ENCODE data around the genes TMA16, MARCHF1 and GK3.

DNA sequence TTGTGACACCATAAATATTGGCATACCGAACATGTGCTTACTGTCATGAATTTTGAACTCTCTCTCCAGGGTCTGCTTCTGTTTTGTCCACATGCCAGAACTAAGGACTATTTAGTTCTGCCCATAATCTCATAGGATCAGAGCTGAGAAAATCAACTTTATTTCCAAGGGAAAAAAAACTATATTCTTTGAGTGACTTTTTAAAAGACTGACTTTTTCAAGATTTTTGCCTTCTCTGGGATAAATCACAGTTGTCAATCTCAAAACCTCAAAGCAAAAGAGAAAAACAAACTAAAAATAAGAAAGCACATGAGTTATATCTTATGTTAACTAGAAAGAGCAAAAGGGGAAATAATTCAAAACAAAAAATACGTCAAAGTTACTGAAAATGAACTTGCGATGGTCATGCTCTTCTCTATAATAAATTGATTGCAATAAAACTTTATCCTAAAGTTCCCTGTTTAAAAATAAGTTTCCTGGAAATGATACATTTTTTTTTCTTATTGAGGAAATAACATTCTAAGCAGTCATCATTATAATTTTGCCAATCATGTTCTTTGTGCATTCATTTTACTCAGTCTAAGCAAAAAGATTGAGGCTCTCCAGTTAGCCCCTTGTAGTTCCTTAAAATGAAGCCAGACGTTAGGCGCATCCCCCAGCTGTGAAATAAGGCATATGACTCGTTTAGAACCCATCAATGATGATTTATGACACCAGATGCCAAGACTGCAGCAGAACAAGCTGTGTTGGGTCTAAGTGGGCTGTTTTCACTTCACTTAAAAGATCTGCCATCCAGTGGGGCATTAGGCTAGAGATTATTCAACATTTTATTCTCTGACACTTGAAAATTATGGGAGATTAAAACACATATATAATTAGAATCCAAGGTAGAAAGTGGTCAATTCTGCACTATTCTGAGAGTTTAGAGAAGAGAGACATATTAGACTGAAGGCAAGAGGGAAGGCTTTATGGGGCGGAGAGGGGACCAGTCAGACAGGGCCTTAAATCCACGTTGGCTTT, 17.1 kb downstream of the PDGFC start:
- PRO-cap = no peak
- RRBS, 2 experiments = no CpG with 5 or more reads among the region's 8 CpGs

DNA sequence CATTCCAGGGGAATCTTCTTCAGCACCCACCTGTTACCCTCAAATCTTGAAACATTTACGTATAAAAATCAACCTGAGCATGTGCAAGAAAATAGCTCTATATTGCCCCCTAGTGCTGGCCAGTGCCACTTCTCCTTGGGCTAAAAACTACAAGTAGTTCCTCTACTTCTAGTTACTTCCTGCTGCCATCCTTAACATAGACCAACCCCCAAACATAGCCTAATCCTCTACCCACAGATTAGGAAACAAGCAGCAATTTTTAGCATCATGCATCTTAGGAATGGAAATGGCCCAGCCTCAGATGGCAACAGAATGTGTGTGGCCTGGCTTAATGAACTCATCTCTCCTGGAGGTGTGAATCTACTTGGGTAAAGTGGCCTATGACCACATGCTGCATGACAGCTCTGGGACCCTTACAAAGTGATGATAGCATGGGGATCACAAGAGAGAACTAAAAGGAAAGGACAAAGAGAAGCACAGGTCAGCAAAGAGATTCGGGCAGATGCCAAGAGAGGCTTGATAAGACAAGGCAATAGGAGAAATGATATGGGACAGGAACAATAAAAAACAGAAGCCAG, 2.9 kb downstream of the PDGFC start:
- PRO-cap = unidirectional peak, plus-strand start at position 300 of the sequence
- RRBS, 2 experiments = no CpG with 5 or more reads among the region's 2 CpGs

- PRO-cap = no peak
- RRBS, 2 experiments = no CpG with 5 or more reads among the region's 3 CpGs
Observed at GRCh38 chr4:158169390-158169827, 3.4 kb downstream of the GASK1B start.

DNA sequence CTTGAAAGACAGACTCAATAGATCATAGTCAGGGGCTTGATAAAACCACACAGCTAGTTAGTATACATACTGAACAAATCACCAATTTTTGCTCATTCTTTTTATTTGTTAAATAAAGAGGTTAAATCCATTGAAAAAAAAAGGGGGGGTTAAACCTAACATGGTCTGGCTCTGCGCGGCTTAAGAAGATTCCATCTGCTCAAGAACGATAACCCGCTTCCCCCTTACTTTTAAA, 3.1 kb downstream of the GASK1B start:
- PRO-cap = no peak
- RRBS, 2 experiments = no CpG with 5 or more reads among the region's 4 CpGs

DNA sequence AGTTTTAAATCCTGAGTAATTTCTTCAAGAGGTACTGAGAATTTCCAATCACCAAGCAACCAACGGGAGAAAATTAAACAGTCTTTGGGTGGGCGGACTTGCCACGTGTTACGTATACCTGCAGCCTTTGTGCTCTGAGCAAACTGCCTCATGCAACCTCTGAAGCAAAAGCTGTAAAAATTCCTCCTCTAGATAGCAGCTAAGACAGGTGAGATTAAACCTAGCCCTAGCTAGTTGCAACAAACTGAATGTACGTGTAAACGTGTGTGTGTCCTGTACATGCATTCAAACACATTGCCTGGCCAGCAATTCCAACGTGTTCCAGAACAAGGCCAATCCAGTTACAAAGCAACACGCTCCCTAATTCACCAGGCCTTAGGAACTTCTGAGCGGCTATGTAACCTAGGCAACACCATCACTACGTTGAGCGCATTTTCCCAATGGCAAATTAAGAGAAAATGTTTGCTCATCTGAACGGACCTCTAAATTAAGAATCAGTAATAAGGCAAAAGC, 907 bp downstream of the PPID start:
- PRO-cap = no peak
- RRBS, 2 experiments = no CpG with 5 or more reads among the region's 12 CpGs

DNA sequence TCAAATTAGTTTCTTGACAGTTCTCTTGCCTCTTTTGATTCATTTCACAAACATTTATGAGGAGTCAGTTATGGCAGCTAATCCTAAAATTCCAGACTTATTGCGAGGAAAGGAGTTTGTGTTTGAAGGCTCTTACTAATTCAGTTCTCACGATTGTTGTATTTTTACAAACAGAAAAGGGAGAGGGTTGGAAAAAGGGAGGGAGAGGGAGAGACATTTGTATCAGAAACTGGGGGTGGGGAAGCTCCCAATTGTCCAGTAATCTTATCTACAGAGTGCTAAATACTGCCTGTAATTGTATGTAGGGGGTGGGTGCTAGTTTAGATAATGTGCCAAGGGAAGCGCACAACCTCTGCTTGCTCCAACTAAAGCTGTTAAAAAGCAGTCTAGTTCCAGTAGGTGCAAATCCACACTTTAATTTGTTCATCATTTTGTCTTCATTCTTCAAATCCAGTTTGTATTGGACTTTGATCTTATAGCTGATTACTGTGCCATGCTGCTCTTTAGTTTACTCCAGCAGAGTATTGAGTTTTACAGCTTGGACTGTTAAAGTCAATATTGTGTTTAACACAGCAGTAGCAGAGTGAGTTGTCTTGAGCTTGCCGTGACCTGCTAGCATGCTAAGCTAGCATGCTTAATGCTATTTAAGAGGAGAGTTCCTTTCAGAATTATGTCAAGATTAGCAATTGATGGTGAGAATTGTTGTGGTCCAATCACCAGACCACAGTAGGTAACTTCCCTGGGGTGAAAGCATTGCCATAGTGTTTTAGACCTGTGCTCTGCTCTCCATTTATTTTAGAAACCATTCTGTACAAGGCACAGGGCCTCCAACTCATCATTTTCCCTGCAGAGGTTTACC, 13.9 kb downstream of the FNIP2 start:
- PRO-cap = no peak
- RRBS, 2 experiments = no CpG with 5 or more reads among the region's 4 CpGs

- PRO-cap = no peak
- RRBS, 2 experiments = no CpG with 5 or more reads among the region's 3 CpGs
Observed at GRCh38 chr4:158828942-158829678, 60.3 kb downstream of the FNIP2 start.

- PRO-cap = no peak
- RRBS, 2 experiments = no CpG with 5 or more reads among the region's 5 CpGs
Observed at GRCh38 chr4:159042123-159042611, 7.1 kb upstream of the C4orf45 start.

DNA sequence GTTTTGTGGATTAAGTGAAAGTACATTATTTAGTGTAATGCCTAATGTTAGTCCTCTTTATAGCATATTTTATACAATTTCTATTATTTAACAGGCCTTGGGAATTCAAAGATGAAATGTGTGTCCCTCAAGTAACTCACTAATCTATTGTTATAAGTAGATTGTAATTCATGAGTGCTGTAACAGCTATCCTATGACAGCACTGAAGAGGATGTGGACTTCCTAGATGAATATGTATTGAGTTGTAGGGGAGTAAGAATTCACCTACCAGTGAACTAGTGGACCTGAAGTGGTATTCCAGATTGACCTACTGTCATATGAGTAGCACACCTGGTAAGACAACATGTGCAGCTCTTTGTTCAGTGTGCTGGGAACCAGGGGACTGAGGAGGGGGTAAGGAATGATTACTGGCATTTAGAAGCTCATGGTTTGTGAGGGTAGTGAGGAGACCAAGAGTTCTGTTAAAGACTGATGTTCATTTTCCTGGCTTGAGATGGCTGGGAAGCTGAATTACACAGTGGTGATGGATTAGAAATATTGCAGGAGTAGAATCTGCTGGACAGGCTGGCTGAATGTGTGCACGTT, 6.7 kb downstream of the RAPGEF2 start:
- PRO-cap = no peak
- RRBS, 2 experiments = no CpG with 5 or more reads among the region's 1 CpG

GRCh38 chr4:159162786-159163243, 59.9 kb downstream of the RAPGEF2 start:
- PRO-cap = no peak
- RRBS, 2 experiments = no CpG with 5 or more reads among the region's 2 CpGs

- PRO-cap = no peak
- RRBS, 2 experiments = no CpG with 5 or more reads among the region's 3 CpGs
Observed at GRCh38 chr4:159227203-159227761, 124.4 kb downstream of the RAPGEF2 start.

GRCh38 chr4:159278432-159278932, 175.6 kb downstream of the RAPGEF2 start:
- PRO-cap = no peak
- RRBS, 2 experiments = no CpG with 5 or more reads among the region's 5 CpGs

GRCh38 chr4:159322246-159322818, 219.5 kb downstream of the RAPGEF2 start:
- PRO-cap = no peak
- RRBS, 2 experiments = no CpG with 5 or more reads among the region's 4 CpGs

GRCh38 chr4:159329378-159330142, 226.7 kb downstream of the RAPGEF2 start:
- PRO-cap = no peak
- RRBS, 2 experiments = no CpG with 5 or more reads among the region's 3 CpGs

DNA sequence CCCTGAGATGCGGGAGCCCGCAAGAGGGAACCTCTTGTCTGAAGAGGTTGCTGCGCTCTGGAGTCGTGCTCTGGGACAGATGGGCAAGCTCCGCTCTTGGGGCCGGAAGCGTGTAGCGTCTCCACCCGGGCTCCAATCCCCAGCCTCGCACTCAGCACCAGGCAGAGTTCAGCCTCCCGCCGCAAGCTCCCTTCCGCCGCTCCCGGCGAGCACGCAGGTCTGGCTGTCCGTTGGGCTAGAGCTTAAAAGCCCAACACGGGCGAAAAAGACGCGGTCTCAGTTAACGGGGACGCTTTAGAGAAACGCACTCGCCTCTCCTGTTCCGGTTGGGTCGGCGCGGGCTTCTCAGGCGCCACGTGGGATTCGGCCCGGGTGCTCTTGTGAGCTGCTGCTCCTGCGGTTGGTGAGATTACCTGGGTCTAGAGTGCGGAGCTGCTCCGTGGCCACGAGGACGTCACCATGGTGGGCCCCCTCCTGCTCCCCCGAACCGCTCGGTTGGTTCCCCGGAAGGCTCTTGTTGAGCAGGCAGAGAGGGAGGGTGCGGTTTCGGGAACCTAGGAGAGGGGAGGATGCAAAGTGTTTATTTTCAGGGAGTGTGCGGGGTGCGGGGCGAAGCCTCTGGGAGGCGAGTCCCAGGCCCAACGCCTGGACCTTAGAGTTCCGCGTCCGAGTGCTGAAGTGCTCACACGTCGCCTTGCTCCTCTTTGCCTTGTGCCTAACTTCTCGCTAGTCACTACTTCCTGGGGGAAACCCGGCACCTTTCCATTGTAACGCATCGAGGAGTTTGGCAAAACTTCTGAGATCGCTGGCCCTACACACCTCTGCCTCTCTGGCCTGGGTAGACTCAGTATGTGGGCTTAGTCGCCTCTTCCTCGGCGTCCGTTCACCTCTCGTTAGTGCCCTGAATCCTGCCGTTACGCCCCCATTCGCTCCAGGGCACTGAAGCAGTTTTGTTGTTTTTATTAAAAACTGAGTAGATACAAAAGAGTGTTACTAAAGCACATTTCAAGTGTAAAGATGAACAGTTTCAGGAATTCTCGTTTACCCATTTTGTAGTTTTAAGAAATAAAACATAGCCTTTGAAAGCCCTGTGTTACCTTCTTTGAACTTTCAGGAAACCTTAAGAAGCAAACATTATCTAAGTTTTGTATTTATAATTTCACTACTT, at the start of gene TMA16:
Gene TMA16 (plus strand): TSS at position 348 of the 1,168 bp plus-strand sequence.
- PRO-cap = bidirectional peak, plus-strand start at position 348 of the sequence, minus-strand start at position 221 of the sequence; bidirectional peak, plus-strand start at position 886 of the sequence, minus-strand start at position 851 of the sequence
- RRBS, 2 experiments = 1 to 2% methylated on average over 15 to 21 of the region's 69 CpGs

GRCh38 chr4:163591579-163592149, 97.2 kb downstream of the TMA16 start:
- PRO-cap = no peak
- RRBS, 2 experiments = no CpG with 5 or more reads among the region's 2 CpGs

DNA sequence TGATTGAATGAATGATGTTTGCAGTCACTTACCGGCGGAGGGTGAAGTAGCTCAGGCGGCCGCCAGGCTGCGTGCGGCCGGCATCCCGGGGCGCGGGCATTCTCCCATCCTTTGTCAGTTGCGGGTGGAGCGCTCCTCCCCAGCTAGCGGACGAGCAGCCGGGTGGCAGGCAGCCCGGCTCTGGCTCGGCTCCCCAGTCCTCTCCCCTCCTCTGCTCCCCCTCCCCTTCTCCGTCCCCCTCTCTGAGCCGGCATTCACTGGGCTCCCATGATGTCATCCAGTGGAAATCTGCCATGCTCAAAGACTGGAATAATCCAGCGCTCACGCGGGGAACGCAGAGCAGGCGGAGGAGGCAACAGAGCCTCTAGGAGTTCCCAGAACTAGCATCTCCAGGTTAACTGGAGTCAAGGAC, at the start of gene MARCHF1:
Gene MARCHF1 (minus strand): TSS at position 182 of the 412 bp plus-strand sequence.
- PRO-cap = bidirectional peak, plus-strand start at position 263 of the sequence, minus-strand start at position 213 of the sequence
- RRBS, 2 experiments = 2 to 4% methylated on average over 18 of the region's 24 CpGs

DNA sequence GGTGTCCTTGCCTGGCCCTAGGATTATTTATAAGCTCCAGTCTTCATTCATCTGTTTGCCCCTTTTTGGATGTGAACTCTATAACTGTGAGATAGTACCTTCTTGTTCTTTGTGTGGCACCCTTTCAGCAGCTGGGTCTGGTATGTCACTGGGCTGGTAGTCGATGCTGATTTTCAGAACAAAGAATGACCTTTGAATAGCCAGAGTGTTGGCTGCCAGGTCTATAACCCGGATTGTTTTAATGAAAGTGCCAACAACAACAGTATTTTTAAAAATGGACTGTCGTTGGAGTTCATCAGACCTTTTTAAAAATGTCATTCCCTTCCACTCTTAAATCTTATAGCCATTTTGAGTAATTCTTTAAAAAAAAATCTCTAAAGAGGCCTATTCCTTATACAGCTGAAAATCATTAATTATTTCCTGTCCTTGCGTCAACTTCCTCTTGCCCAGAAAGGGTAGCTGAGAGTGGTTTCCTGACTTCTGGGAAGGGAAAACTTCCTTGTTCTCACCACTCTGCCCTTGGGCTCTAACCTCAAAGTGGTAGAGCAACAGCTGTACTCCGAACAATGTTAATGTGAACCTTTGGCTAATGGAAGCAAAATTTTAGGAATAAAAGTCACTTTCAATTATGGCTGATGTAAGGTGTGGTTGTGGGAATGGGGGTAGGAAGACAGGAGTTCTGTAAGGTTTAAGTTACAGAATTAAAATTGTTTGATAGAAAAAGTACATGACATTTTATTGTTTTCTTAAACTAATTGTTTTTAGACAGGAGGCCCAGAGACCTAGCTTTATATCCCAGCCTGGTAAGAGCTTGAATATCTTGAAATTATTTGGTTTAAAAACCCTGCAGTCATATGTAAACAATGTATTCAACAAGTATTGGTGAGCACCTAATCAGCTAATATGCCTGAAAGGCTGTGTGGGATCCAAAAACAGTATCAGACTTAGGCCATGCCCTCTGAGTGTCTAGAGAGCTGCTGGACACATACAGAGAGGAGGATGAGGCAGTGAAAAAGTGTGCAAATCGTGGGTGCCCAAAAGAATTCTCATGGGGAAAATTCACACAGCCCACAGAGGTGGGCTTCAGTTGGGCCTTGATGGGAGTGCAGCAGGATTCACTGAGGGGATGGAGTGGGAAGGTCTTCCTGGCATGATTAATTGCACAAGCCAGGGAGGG, 15.4 kb downstream of the KLHL2 start:
- PRO-cap = no peak
- RRBS, 2 experiments = no CpG with 5 or more reads among the region's 6 CpGs

DNA sequence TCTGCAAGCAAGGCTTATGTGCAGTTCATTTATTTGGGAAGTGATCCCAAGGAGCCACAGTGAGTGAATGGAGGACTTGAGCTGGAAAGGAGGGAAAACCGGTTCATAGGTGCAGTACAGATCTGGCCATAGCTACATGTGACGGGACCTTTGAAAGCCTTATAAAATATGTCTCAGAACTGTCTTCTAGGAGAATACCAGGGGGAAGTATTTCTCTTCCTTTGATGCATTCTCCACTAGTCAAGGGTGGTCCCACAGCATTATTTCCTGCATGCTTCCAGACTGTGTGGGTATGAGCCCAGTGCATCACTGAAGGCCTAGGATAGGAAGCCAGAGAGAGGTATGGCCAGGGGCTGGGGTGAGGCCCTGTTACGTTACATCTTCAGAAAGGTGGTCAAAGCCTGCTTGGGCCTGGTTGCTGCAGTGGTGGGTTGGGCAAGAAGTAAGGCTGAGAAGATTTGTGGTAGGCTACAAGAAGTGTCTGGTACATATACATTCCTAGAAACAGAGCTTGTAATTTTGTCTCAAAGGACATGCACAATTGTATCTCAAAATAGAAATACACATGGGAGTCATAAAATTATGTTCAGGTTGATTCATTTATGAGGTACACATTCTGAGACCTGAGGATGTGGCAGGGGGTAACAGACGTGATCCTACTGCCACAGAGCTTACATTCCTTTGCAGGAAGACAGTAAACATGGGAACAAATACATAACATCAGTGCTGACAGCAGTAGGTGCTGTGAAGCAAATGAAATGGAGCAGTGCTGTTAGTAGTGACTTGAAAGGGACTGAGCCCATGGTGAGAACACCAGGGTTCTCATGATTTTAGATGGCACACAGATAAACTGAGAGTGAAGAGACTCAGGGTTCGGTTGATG, 22.1 kb downstream of the GK3 start:
- PRO-cap = no peak
- RRBS, 2 experiments = no CpG with 5 or more reads among the region's 5 CpGs

GRCh38 chr4:165279539-165279942, at the start of gene GK3:
Gene GK3, minus strand, starts transcription at chr4:165279704.
- PRO-cap = no peak
- RRBS, 2 experiments = no CpG with 5 or more reads among the region's 20 CpGs

Data from astrocyte (in vitro differentiated cells and primary cell).